Choroid plexus epithelial cell (primary cell): ENCODE data around the gene STYX.

DNA sequence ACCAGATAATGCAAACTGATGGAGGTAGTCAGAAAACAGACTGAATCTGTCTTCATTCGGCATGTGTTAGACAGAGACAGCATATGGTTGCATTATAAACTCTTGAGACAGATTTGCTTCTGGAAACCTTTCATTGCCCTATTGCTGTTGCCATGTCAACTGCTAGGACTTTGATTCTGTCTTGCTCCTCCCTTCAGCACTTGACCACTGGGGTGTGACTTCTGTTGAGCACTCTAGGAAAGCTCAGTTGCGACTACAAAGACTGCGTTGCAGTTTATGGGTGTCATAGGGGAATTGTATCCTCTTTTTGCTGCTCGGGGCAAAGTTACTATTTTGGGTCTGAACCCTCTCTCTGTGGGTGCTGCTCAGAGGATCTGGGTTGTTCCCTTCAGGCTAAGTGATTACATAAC is 44.2 kb upstream of the TRIM9 start:
- RRBS, result no CpG with 5 or more reads among the region's 4 CpGs

DNA sequence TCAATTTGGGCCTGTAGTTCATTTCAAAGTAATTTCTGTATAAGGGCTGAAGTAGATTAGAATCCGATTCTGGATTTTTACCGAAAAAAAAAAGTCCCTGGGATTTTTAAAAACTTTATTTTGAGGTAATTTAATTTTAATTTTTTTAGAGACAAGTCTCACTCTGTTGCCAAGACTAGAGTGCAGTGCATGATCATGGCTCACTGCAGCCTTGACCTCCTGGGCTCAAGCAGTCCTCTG is 18.2 kb downstream of the FRMD6 start:
- RRBS, result no CpG with 5 or more reads among the region's 2 CpGs

- RRBS, result no CpG with 5 or more reads among the region's 3 CpGs
Observed at GRCh38 chr14:51844106-51844740, 16.2 kb upstream of the GNG2 start.

DNA sequence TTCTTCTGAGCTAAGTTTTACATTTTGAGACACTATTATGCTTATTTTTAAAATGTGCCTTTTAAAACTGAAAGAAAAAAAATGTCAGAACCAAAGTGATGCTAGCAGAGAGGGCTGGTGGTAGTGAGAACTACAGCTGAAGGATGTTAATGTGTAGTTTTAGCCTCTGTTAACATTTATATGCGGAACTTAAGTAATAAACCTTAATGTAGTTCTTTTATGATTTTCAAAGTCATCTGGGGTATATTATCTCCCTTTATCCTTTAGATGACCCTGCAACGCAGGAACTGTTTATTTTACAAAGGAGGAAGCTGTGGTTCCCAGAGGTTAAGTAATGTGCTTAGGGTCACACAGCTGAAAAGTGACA is 23.7 kb downstream of the GNG2 start:
- RRBS, result no CpG with 5 or more reads among the region's 2 CpGs

DNA sequence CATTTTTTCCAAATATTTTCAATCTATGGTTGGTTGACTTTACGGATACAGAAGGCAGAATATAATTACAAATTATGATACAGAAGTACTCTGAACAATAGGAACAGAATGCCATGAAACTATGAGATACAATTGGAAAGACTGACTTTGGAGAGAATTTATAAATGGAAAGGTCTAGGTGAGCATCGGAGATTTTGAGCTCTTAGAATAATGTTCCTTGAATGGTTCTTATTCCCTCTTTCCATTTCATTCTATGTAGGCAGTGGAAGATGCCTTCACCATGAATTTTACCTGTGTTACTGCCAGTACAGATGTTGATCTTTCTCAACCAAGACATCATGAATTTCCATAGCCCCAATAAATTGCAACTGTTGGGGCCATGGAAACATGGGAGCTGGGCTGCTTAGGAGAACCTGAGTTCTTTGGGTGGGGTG is 60.1 kb downstream of the GNG2 start:
- RRBS, result no CpG with 5 or more reads among the region's 2 CpGs

- RRBS, result 97% methylated on average over 3 of the region's 9 CpGs
Observed at GRCh38 chr14:51926493-51926998, 62.8 kb upstream of the RTRAF start.

DNA sequence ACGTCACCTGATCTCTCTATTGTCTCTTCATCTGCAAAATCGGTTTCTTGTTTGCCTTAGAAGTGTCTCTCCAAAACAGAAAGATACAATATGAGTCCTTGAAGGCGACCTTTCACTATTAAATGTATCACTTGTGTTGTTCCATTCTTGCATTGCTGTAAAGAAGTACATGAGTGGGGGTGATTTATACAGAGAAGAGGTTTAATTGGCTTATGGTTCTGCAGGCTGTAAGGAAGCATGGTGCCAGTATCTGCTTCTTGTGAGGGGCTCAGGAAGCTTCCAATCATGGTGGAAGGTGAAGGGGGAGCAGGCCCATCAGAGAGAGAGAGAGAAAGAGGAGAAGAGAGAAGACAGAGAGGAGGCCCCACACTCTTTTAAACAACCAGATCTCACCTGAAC is 58.8 kb upstream of the RTRAF start:
- RRBS, result no CpG with 5 or more reads among the region's 3 CpGs

DNA sequence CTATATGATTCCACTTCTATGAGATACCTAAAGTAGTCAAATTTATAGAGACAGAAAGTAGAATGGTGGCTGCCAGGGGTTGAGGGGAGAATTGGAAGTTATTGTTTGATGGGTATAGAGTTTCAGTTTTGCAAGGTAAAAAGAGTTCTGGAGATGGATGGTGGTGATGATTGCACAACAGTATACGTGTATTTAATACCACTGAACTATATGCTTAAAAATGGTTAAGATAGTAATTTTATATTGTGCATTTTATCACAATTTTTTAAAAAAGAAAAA is 44.0 kb upstream of the RTRAF start:
- RRBS, result no CpG with 5 or more reads among the region's 1 CpG

DNA sequence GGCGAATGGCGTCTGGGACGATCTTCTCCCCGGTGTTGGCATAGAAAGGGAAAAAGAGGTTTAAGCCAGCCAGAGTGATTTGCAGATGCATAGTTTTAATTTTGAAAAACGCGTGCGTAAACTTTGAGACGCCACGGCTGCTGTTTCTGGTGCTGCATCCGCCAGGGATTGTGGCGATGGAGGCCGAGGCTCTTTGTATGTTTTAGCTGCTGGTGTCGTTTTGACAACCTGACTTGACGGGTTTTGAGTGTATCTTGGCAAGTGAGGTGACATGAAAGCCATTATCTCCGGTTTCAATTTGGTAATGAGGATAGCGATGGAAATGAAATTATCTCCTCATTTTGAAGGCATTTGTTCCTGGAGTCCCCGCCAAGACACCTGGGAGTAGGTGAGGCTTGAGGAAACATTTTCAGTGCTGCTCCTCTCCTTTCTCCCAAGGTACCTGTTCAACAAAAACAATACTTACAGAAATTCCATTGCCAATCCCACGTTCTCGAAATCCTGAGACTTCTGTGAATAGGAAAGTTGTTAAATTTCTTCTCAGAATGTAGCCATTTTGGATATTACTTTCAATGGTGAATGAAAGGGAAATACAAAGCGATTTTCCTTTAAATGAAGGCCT is 1.7 kb downstream of the PTGDR start:
- RRBS, result no CpG with 5 or more reads among the region's 20 CpGs

- RRBS, result no CpG with 5 or more reads among the region's 4 CpGs
Observed at GRCh38 chr14:52312769-52313272, 1.3 kb upstream of the PTGER2 start.

DNA sequence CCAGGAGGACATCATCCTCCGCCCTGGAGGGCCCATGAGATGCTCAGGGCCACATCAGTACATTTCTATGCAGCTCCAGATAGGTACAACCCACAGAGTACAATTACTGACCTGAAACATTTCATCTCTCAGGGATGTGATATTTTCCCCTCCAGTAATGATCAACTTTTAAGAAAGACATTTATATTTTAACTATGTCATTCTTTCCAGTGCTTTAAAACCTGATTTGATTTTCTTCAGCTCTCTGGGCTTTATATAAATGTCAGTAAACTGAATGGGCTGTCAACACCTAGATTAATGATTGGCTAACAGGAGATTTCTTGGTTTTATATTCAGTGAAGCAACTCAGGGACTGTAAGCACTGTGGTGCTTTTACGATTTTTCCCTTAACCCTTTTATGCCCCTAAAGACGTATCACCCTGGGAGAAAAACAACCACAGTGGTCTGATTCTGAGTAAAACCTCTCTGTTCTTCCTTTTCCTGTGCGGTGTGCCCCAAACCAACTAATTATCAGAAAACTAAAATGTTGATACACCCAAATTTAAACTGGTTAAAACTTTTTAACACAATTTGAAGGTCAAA is 37.9 kb downstream of the PTGER2 start:
- RRBS, result no CpG with 5 or more reads among the region's 4 CpGs

- RRBS, result no CpG with 5 or more reads among the region's 7 CpGs
Observed at GRCh38 chr14:52490758-52491309, 61.5 kb downstream of the TXNDC16 start.

GRCh38 chr14:52706271-52706738 is 695 bp upstream of the PSMC6 start:
- RRBS, result no CpG with 5 or more reads among the region's 5 CpGs

DNA sequence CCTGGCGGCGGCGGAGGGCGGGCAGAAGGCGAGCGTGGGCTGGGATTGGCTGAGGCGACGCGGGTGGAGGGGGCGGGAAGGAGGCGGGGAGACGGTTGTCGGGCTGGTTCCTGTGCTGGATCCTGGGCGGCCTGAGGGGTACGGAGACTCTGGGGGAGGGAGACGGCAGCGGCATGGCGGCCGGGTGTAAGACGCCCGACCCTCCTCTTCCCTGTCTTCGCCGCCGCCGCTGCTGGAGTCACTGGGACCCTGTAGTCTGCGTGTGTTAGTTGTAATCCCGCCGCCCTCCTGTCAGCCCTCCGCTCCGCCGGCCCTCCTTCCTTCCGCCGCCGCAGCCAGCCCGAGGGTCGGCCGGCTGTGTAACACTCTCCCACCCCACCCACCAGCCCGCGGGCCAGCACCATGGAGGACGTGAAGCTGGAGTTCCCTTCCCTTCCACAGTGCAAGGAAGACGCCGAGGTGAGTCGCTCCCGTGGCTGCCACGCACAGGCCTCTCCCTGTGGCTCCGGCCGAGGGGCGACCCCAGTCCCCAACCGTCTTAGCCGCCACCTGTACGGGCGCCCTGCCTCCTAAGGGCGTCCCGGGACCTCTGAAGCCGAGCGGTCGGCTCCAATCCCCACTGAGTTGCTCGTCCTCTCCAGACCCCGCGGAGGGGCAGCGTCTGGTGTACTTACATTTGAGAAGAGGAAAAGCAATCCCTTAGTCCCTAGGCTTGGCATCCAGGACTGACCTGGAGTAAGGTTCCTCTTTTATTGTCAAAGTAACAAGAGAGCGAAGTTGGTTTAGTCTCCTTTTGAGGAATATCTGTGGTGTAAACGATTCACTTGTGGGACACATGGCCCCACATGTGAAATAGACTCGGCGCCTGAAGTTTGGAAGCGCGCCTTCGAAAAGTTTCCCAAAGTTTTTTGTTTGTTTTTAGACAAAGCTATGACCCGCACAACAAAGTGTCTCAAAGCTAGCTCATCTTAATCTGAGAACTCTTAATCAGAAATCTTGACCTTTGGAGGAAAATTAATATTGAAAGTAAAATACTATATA is at the start of gene STYX:
Gene STYX (plus strand): TSS at position 94 of the 1,041 bp plus-strand sequence.
- RRBS, result 2% methylated on average over 15 of the region's 69 CpGs

- RRBS, result no CpG with 5 or more reads among the region's 1 CpG
Observed at GRCh38 chr14:52742482-52742881, 12.5 kb downstream of the STYX start.

- RRBS, result no CpG with 5 or more reads among the region's 7 CpGs
Observed at GRCh38 chr14:53151052-53151521, 2.0 kb downstream of the DDHD1 start.

GRCh38 chr14:53670812-53671156 is 285.8 kb downstream of the BMP4 start:
- RRBS, result no CpG with 5 or more reads among the region's 1 CpG

DNA sequence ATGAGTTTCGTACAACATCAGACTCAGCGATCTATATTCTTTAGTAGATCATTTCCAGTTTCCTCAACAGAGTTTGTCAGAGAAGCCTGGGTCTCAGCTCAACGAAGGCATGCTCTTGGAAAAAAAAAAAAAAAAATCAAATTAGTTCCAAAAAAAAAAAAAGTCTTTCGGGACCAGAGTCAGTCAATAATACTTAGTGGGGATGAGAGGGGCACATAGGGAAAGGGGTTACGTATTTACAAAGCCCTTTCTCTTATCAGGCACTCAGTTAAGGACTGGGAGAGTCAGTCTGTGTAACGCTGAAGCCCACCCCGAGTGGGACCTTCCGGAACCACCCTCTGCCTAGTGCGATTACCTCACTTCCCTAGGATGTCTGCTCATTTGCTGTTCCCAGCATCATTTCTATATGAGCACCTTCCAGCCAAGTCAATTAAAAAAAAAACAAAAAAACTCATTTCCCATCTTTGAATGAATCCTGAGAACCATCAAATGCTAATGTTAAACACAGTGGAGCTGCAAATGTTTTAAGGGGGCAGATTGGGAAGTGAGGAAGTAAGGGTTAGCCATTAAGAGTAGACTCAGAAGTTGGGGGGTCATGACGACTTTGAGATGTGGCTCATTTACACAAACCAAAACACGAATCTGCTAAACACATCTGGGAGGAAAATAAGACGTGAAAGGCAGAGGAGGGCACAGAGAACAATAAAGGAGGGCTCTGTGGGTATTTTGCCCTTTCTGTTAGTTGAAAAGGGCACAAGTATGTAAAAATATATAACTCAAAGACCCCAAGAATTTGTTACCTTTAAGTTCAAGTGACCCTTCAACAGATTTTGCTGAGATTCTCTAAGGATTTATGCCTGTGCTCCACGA is 76.8 kb downstream of the BMP4 start:
- RRBS, result no CpG with 5 or more reads among the region's 13 CpGs